Paraaortic lymph node (tissue), 1 donor: ENCODE measurements around a stretch of chr21.

- PRO-cap = no peak
Measured at GRCh38 chr21:46346552-46347133, 22.7 kb downstream of the PCNT start.

- PRO-cap = no peak
Measured at GRCh38 chr21:46357290-46358465, 33.7 kb downstream of the PCNT start.

- PRO-cap = no peak
Measured at GRCh38 chr21:46378869-46379482, 55.0 kb downstream of the PCNT start.

GRCh38 chr21:46410766-46411663 is 47.7 kb upstream of the DIP2A start:
- PRO-cap = no peak

DNA sequence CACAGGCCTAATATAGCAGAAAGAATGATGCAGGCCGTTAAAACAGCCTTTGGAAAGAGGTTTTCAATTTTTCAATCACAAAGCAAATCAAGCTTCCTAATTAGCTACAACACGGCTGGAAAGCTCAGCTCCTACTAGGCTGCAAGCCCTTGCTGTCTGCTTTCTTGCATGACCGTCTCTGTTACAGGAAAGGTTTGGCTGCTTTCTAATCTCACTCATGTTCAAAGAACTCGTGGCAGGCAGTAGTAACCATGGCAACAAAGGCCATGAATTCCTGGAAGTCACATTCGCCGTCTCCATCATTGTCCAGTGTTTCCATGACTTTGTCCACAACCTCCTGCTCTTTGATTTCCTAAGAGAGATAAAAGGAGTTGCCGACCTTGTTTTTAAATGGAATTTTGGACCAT is 5.7 kb downstream of the S100B start:
- PRO-cap = no peak

DNA sequence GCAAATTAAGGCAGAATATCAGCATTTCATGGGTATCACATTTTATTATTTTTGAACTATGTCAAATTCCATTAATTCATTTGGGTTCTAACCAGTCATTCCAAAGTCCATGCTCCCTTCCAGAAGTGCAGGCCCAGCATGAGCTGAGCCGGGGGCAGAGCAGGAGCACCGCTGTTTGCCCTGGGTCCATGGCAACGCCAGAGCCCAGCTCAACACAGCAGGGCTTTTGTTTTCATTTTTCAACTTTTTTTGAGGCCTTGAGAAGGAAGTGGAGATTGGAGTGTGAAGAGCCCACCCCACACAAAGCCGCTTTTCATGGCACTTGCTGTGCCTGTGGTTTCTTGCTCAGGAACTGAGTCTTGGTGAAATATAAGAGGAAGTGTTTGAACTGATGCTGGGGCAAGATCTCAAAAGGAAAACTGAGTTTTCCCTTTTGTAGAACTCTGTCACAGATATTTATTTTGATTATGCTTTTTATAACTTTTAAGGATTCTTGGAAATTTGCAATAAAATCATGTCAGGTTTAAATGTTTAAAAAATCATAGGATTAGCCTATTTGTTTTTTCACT is 13.2 kb upstream of the PRMT2 start:
- PRO-cap = no peak